Mucosa of descending colon (tissue), 1 donor: ENCODE measurements around the gene L3MBTL1.

DNA sequence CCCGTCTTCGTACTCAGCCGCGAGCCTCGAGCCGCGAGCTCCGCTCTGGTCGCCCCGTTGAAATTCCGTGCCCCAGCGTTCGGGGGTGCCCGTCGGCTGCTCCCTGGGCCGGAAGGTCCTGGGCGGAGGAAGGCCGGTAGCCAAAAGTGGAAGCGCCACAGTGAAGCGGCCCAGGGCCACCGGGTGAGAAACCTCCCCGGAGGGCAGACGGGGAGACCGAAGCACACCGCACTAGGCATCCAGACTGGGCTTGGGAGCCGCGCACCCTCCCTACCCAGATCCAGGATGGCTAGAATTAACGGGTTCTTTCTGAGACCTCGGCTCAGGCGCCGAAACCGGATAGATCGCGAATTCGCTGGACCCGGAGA, 1.3 kb upstream of the MAFB start:
- PRO-cap = no peak

GRCh38 chr20:41003024-41004164, 25.2 kb upstream of the TOP1 start:
- PRO-cap = no peak

DNA sequence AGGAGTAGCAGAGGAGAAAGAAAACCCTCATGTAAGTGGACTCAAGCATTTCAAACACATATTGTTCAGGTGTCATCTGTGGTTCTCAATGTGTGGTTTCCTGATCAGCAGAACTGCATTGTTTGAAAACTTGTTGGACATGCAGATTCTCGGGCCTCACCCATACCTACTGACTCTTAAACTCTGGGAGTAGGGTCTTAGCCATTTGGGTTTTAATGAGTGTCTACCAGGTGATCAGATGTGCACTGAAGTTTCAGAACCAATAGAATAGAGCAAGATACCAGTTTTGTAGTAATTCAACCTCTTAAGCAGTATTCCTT, 14.3 kb downstream of the TOP1 start:
- PRO-cap = no peak

DNA sequence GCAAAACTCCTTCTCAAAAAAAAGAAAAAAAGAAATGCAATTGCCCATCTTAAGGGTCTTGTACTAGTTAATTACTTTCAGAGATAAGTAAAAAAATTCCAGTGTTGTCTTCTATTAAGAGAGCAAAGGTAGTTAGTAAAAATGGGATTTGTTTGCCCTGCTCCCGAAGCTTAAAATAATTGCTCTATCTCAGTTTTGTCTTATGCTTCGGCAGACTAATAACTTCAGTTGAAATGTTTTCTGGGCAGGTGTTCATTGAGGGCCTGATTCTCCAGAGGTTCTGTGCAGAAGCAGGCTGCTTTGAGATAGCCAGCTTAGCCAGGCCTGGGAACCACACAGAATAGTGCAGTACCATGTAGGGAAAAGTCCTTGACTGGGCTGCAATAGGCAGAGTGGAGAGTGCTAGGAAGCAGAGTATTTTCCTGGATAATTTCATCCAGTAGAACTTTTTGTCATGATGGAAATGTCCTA, 15.7 kb downstream of the TOP1 start:
- PRO-cap = no peak

DNA sequence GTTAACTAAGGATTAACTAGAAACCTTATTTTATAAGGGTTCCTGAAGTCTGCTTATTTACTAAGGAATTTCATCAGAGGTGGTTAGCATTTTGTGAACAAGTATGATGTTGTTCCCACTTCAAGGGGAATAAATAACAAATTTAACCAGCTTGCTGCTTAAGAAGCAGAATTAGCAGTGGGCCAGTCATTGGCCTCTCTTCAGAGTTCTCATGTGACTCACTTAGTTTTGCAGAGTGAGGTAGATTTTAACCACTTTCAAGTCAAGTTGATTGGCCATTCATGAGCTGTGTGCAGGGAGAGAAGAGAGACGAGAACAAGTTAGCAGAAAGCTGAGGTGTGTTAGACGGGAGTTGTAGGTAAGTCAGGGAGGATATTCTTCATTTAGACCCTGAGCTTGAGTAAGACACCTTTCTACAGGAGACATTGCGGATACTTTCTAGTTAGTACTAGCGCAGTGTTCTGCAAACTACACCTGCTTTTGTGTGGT, 18.1 kb downstream of the TOP1 start:
- PRO-cap = no peak

DNA sequence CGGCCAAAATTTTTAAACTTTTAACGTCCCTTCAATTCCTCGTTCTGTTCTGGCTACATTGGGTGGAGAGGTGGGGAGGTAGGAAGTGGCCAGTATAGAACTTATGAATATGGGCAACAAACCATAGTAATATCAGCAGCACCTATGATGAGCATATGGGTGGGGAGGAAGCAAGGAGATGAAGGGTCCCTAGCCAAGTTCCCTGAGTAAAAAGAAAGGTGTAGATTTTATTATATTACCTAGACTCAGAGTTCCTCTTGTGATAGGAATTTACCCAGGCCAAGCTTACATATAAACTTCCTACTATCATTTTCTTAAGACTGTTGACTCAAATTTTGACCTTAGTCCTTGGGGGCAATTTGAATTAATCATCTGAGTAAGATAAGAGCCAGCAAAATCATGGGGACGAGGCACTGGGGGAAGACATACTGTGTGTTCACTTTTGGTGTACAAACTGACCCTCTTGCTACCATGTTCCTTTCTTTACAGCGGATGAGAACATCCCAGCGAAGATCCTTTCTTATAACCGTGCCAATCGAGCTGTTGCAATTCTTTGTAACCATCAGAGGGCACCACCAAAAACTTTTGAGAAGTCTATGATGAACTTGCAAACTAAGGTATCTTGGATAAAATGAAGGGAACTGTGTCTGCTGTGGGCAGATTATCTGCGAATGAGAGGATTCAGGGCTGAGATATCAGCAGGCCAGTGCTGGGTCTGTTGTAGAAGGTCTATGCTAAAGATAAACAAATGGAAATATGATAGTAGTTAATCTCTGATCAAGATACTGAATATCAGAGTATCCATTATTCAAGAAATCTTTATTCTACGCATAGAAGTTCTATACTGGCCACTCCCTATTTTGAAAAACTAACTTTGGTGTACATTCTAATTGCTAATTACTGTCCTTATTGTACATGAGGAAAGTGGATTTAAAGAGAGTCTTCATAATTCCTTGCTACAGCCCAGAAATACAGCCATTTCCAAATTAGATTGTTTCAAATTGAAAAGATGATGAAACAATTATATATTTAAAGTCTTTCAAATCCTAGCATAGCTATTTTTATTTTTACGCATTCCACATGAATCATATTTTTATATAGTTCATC, 19.3 kb upstream of the PLCG1 start:
- PRO-cap = no peak

DNA sequence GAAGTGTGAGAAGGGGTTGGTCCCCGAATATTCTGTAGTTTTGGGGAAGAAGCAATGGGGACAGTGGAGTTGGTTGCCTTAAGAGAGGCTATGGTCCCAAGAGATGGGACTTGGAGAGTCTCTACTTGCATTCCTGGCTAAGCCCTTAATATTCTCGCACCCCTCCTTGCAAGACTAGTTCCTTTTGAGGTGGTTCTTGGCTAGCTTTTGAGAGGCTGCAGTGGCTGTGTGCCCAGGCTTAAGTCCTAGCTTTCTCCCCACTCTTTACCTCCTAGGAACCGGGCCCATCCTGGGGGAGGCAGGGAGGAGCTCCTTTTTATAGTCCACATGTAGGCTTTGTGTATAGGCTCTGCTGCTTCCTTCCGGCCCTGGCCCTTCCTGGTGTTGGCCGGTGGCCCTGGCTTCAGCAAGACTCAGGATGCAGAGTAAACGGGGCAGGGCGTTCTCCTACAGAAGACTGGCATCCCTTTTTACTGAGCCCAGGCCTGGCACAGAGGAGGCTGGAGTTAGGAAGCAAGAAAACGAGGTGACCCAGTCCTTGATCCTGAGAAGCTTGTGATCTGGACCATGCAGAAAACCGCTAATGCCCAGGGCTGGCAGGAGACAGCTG, 8.5 kb downstream of the PLCG1 start:
- PRO-cap = no peak

GRCh38 chr20:41339800-41340388, 727 bp upstream of the LPIN3 start:
- PRO-cap = no peak

DNA sequence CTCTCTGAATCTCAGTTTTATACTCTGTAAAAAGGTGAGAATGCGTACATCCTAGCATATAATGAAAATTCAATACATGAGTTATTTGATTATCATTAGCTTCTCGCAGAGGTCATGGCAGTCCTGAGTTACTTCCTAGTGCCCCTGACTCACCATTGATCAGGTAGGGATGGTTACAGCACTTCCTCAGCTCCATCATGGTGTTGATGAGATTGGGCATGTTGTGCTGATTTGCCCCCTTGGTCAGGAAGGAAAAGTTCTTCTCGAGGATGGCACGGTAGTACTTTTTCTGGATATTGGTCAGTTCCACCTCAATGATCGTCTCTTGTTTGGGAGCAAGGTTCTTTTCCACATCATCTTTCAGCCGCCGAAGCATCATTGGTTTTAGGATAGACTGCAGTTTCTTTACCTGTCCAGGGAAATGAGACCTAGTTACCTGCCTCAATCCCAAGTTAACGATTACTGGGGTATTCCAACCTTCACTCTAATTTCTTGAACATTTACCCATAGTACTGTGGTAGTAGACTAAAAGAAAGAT, 117.7 kb upstream of the EMILIN3 start:
- PRO-cap = no peak

DNA sequence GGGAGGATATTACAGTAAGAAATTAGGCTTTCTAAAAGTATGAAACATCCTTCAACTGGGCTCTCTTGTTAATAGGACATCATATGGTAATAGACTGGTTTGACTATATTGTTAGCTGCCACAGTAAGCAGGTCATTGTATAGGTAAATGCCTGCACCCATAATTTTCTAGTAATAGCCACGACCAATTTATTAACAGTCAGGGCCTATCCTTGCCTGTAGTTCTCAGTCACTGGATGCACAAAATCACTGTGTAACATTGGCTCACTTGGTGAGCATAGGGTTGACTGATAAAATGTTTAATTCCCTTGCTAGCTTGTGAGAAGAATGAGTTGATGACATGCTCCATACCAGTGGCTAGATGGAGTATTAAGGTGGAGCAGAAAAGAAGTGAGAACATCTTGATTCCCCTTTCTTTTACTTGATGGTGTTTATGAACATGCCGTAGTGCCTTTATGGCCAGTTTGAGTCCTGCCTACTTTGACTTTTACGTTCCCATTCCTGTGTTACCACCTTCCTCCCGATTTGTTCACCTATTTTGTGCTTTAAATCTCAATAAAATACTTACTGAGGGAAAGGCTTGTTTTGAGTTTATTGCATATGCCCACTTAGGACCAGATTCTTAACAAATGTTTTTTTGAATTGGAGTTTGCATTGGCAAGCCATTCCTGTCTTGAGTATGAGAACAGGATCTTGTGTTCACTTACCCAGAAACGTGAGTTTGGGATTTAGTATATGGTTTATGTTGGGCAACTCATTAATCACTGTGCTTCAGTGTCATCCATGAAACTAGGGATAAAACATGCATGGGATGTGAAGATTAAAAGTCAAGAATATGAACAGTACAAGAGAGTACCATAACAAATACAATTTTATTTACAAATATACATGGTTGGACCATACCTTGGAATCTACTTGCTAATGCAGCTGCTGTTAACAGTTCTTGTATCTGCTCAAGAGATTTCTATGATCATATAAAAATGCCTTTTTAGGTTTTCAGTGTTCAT, 5.6 kb downstream of the SRSF6 start:
- PRO-cap = no peak

GRCh38 chr20:43507543-43508089, at the start of gene L3MBTL1:
Gene L3MBTL1, plus strand, starts transcription at chr20:43507697.
- PRO-cap = no peak

- PRO-cap = unidirectional peak, minus-strand start at chr20:43513971
These were observed 6.3 kb downstream of the L3MBTL1 start for GRCh38 chr20:43513822-43514086.

DNA sequence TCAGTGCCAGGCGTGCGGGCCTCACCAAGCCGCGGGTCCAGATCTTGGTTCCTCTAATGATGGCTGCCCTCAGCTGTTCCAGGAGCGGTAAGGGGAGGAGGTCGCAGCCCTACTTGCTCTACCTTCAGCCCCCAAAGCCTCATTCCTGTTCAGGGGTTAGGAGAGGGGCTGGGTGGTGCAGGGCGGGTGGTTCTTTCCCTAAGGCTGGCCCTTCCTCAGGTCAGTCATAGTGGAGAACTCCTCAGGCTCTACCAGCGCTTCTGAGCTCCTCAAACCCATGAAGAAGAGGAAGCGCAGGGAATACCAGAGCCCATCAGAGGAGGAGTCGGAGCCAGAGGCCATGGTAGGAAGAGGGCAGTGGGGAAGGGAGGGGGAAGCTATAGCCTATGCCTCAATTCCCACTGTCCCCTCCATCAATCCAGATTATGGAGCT, 7.6 kb downstream of the L3MBTL1 start:
- PRO-cap = no peak

- PRO-cap = unidirectional peak, plus-strand start at chr20:43559659; bidirectional peak, plus-strand start at chr20:43559828, minus-strand start at chr20:43559831
These were observed 637 bp downstream of the SGK2 start for GRCh38 chr20:43559373-43559955.

- PRO-cap = no peak
These were observed 6.3 kb downstream of the SGK2 start for GRCh38 chr20:43565043-43565576.

DNA sequence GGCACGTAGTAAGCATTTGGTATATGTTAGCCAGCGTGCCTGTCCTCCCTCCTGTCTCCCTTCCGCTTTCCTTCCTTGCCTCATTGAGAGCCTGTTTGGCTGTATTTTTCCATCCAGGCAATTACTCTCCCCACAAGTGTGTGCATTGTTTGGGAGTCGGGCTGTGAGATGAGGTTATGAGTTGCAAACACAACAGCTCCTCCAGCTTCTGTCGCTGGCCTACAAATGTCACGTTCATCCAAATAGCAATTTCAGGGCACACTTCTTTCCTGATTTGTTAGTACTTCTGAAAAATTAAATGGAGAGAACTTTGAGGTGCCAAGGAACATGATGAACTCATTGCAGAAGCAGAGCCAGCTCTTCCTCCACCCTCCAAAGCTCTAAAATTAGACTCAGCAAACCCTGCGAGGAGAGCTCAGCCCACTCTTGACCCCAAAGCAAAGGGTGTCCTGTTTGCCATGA, 50.7 kb upstream of the TOX2 start:
- PRO-cap = no peak

GRCh38 chr20:43904298-43904674, 10.4 kb upstream of the TOX2 start:
- PRO-cap = no peak

GRCh38 chr20:43915916-43916278, 1.2 kb downstream of the TOX2 start:
- PRO-cap = unidirectional peak, plus-strand start at chr20:43916080

- PRO-cap = no peak
These were observed 28.1 kb downstream of the TOX2 start for GRCh38 chr20:43942686-43943144.

DNA sequence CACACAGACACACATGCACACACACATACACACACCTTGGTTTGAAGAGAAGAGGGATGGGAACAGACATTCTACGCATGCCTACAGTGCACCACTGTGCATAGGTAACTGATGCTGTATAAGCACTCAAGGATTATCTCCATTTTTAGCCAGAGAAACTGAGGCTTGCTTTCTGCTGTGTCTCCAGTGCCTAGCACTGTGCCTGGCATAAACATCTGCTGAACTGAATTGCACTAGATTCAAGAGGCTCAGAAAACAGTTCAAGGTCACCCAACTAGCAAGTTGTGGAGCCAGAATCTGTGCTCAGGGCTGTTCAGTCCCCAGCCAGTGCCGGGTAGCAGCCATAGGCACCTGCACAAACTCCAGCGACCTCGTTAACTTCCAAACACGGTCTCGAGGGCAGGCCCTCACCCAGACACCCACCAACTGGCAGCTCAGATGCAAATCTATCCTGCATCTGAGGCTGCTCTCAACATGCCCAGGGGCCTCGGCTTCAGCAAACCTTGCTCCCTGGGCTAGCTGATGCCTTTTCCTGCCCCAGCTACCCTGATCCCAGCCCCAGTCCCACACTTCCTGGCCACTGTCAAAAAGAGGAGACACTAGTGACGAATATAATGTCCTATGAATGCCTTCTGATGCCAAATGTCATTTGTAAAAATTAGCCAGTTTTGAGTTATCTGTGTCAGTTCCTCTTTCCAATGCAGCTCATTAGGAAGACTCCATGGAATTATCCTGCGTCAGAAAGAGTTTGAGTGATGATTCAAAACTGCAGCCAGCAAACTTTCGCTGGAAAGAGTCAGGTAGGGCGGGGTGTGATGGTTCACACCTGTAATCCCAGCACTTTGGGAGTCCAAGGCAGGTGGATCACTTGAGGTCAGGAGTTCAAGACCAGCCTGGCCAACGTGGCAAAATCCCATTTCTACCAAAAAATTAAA, 3.7 kb downstream of the JPH2 start:
- PRO-cap = no peak